Colon Carcinoma Metastatic in the Lung (tissue), 2 donors: ENCODE measurements around the gene MCHR2.

DNA sequence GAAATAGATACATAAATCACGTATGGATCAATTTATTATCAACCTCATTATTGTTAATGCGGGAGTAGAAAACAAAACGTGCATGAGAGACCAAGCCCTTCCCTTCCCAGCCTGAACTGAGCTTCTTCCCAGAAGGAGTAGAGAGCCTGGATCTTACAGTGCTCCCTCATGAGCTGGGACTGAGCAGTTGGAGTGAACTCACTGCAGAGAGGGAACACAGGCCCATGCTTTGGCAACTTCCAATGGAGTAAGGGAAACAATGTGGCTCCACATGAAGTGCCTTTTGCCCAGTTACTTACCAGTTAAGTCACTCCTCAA is 12.4 kb downstream of the FHL5 start:
- PRO-cap, 2 experiments = no peak in any of the 2 experiments

- PRO-cap, 2 experiments = no peak in any of the 2 experiments
These were observed 55.1 kb downstream of the FHL5 start for GRCh38 chr6:96617667-96618751.

DNA sequence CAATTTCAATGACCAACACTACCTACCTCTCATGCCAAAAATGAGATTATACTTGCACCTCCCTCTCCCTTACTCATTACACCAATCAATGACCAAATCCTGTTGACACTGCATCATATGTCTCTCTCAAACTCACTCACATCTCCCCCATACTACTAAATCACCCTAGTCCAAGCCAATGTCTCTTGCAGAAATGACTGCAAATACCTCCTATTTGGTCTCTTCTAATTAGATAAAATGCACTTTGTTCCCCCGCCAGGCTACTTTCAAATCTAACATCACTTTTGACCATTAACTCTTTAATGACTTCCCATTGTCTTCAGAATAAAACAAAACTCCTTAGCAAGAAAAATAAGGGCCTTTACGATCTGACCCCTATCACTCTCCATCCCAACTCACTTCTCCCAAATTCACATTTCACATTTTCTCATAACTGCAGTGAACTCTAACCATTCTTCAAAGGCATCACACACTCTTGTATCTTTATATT is 4.6 kb downstream of the NDUFAF4 start:
- PRO-cap, 2 experiments = no peak in any of the 2 experiments

GRCh38 chr6:96897261-96897601 is 460 bp downstream of the NDUFAF4 start:
- PRO-cap, 2 experiments = peak in 1 of 2 experiments; most common plus-strand start chr6:96897473 (in 1)

GRCh38 chr6:99335135-99335525 is 14.3 kb downstream of the FAXC start:
- PRO-cap, 2 experiments = no peak in any of the 2 experiments

DNA sequence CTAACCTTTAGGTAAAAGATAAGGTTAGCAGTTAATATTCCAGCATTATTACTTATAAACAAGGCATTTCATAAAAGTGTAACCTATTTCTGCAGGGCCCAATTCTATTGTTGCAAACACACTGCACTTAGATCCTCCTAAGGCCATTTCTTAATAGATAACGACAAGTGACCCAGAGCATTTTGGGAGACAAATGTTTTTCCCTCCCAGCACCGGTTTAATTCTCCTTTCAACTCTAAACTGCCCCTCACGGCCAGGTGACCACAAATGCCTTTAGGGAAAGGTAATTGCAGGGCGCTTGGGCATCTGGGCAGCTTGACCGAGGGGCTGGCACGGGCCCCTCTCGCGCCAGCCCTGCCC is 799 bp downstream of the FAXC start:
- PRO-cap, 2 experiments = no peak in any of the 2 experiments

DNA sequence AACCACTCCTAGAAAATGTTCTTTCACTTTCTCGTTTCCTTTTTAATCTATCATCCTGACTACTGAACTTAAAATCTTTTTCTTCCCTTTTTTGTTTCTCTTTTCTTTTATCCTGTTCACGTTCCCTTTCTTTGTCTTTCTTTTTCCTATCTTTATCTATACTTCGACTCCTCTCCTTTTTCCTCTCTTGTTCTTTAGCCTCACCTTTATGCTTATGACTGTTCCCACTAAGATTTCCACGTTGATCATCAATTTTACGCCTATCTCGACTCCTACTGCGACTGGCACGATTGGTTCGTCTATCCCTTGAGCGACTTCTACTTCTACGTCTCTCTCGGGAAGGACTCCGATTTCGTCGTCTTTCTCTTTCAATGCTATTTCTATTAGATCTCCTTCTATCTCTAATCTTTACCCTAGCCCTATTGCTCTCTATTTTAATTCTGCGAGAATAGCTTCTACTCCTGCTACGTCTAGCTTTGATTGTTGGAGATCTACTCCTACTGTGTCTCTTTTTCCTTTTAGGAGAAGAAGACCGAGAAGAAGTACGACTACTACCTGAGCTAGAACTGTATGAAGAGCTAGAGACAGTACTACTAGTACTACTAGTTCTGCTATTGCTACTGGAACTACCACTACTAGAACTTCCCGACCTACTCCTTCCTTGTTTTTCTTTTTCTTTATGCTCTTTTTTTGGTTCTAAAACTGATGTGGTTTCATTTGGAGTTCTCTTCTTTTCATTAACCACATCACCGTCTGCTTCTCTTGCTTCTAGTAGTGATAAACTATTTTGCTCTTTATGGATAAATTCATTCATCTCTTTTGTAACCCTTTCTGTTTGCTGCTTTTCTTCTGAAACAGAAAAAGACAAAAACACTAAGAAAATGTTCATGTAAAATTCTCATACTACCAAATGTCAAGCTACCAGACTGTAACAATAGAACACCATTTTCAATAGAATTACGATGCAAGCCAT is 7.1 kb upstream of the COQ3 start:
- PRO-cap, 2 experiments = no peak in any of the 2 experiments

- PRO-cap, 2 experiments = no peak in any of the 2 experiments
These were observed 10.5 kb upstream of the COQ3 start for GRCh38 chr6:99404349-99405009.

DNA sequence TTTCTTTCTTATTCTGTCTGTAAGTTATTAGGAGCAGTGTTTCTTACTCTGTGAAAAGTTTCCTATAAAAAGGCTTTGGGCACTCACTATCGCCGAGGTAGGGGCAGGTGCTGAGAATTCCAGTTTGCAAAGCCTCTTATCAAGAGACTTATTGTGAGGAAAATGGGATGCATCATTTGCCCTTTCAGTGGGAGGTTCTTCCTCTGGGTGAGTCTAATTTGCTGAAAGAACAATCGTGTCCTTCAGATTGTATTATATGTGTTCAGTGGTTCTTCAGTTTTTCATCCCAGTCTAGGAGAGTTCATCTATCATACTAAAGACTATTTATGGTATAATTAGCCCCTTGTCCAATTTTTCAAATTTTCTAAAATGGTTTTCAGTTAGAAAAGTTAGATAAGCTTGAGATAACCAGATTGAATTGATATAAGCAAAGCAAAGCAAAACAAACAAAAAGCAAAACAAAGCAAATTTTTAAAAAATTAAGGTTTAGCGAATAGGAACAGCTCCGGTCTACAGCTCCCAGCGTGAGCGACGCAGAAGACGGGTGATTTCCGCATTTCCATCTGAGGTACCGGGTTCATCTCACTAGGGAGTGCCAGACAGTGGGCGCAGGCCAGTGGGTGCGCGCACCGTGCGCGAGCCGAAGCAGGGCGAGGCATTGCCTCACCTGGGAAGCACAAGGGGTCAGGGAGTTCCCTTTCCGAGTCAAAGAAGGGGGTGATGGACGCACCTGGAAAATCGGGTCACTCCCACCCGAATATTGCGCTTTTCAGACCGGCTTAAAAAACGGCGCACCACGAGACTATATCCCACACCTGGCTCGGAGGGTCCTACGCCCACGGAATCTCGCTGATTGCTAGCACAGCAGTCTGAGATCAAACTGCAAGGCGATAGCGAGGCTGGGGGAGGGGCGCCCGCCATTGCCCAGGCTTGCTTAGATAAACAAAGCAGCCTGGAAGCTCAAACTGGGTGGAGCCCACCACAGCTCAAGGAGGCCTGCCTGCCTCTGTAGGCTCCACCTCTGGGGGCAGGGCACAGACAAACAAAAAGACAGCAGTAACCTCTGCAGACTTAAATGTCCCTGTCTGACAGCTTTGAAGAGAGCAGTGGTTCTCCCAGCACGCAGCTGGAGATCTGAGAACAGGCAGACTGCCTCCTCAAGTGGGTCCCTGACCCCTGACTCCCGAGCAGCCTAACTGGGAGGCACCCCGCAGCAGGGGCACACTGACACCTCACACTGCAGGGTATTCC is 170.5 kb downstream of the MCHR2 start:
- PRO-cap, 2 experiments = no peak in any of the 2 experiments

- PRO-cap, 2 experiments = peak in 1 of 2 experiments; most common minus-strand start chr6:99836246 (in 1)
These were observed 157.9 kb downstream of the MCHR2 start for GRCh38 chr6:99836172-99836401.

GRCh38 chr6:99993545-99994285 is at the start of gene MCHR2:
TSS of gene MCHR2 (minus strand) at chr6:99994223.
- PRO-cap, 2 experiments = no peak in any of the 2 experiments

- PRO-cap, 2 experiments = no peak in any of the 2 experiments
These were observed 202.4 kb upstream of the MCHR2 start for GRCh38 chr6:100196271-100197062.

DNA sequence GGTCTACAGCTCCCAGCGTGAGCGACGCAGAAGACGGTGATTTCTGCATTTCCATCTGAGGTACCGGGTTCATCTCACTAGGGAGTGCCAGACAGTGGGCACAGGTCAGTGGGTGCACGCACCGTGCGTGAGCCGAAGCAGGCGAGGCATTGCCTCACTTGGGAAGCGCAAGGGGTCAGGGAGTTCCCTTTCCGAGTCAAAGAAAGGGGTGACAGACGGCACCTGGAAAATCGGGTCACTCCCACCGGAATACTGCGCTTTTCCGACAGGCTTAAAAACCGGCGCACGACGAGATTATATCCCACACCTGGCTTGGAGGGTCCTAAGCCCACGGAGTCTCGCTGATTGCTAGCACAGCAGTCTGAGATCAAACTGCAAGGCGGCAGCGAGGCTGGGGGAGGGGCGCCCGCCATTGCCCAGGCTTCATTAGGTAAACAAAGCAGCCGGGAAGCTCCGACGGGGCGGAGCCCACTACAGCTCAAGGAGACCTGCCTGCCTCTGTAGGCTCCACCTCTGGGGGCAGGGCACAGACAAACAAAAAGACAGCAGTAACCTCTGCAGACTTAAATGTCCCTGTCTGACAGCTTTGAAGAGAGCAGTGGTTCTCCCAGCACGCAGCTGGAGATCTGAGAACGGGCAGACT is 109.9 kb downstream of the SIM1 start:
- PRO-cap, 2 experiments = no peak in any of the 2 experiments

DNA sequence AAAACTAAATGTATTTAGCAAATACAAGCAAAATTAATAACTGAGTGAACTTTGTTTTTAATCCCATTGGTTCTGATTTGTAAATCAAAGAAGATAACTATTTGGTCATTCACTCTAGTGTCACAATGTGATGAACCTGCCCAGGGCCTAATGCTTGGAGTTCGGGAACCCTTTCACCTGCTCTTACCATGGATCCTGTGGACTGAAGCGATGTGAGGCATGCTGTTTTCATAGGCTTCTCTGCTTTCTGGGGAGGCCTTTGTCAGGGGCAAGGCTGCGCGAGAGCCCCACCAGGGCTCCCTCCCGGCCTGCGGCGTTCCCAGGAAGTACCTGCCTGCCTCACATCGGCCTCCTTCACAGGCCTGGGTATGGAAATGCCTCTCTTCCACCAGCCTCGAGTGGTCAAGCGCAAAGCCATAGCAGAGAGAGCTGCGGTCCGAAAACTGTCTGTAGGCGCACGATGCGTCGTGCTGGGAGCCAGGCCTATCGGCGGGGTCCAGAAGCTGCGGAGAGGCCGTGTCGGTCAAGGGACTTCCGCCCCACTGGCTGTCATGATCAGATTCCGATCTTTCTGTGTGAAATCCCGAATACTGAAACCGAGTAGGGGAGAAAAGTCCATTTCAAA is 71.3 kb downstream of the SIM1 start:
- PRO-cap, 2 experiments = no peak in any of the 2 experiments

- PRO-cap, 2 experiments = no peak in any of the 2 experiments
These were observed 8.8 kb downstream of the SIM1 start for GRCh38 chr6:100455775-100456470.

DNA sequence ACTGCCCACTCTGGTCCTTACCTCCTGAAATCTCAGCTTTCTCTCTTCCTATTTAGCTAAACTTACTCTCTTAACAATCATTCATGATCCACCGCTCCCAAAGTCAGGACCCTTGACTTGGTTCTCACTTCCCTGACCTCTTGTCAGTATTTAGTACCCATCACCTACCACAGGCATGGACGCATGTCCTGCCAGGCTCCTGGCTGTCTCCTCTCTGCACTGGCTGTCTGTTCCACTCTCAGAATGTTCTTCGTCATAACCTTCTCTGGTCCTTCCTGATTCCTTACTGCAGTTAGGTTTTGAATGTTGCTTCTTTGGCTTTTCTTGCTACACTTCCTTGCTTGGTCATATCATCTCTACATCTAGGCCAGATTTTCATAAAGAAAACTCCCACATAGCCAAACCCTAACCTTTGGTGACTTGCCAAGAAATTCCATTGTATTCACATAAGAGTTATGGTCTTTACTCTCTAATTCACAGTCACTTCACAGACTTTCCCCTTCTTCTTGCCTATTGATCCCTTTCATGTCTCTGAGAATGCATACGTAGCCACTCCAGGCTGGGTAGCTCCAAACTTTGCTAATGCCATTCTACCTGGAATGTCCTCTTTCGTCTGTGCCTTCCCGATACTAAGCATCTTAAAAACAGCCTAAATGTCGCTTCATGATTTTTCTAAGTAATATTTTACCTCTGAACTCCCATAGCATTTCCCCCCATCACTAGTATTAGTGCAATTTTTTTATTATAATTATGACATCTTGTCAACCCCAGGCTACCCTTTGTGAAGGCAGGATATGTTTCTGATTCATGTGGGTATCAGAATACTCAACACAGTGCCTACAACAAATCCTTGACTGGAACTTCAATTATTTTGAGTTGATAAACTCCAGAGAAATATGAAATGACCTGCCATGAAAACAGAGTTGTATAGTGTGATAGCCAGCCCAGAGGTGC is 42.0 kb upstream of the SIM1 start:
- PRO-cap, 2 experiments = no peak in any of the 2 experiments

GRCh38 chr6:101401796-101402445 is 8.4 kb downstream of the GRIK2 start:
- PRO-cap, 2 experiments = no peak in any of the 2 experiments

DNA sequence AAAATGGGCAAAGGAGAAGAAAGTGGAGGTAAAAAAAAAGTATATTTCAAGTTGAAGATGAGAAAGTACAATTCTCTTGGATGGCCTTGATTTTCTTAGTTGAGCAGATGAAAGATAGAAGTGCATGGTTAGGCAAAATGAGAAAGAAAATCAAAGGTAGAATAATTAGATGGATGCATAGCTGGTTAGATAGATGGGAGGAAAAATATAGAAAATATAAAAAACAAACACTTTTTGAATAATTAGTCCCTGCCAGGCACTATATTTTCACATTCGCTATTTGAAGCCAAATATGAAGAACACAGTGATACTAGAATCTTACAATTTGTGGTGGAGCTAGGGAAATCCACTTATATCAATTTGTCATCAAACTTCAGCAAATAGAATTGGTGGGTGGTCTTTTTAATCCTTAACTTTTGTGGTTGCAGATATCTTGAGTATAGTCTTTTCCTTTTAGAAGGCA is 588.3 kb downstream of the GRIK2 start:
- PRO-cap, 2 experiments = no peak in any of the 2 experiments

DNA sequence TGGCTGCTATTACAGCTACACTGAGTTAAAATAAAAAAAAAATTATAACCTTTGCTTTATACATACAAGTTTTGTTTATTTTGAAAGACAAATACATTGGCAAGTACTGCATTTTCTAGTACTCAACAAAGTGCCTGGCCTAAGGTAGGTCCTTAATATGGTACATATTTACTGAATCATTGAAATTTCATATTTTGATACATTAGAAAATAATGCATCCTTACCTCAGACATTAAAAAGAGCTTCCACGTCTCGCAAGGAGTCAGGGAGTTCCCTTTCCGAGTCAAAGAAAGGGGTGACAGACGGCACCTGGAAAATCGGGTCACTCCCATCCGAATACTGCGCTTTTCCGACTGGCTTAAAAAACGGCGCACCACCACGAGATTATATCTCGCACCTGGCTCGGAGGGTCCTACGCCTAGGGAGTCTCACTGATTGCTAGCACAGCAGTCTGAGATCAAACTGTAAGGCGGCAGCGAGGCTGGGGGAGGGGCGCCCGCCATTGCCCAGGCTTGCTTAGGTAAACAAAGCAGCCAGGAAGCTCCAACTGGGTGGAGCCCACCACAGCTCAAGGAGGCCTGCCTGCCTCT is 776.2 kb downstream of the GRIK2 start:
- PRO-cap, 2 experiments = no peak in any of the 2 experiments

GRCh38 chr6:102190691-102191159 is 797.2 kb downstream of the GRIK2 start:
- PRO-cap, 2 experiments = no peak in any of the 2 experiments